Cerebellum (tissue), 5 donors: ENCODE measurements around a stretch of chr3.

- PRO-cap, 3 experiments, result no peak in any of the 3 experiments
- RAMPAGE, long total RNA, result no peak
These were observed 9.6 kb downstream of the EMC3 start for GRCh38 chr3:9976852-9977557.

GRCh38 chr3:10155123-10155846, 9.4 kb upstream of the IRAK2 start:
- PRO-cap, 3 experiments, result no peak in any of the 3 experiments
- RAMPAGE, long total RNA, result no peak

DNA sequence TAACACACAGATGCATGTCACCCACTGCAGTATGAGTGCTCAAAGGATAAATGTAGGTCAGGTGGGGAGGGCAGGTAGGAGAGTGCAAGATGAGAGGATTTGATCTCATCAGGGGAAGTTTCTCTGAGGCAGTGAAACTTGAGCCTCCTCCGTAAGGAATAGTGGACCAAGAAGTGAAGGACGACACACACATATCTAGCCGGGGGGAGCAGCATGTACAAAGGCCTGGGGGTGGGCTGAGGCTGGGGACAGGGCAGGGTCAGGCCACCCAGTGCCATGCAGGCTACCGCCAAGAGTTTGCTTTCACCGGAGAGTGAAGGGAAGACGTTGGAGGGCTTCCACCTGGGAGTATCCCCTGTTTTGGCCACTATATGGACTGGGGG, 24.4 kb downstream of the IRAK2 start:
- PRO-cap, 3 experiments, result no peak in any of the 3 experiments
- RAMPAGE, long total RNA, result no peak

DNA sequence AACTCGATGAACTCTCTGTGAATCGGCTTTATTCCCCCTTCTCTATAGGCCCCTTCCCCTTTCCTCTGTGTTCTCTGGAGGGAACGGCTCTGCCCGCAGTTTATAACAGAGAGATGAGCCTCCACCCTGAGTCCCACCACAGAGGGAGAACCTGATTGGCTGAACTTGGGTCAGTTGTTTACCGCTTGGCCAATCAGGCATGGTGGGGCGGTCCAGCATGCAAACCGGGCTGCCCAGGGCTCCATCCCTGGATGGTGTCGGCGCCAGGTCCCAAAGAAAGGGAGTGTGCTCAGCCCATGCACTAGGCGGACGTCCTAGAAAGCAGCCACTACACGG, 13.4 kb upstream of the TATDN2 start:
- PRO-cap, 3 experiments, result no peak in any of the 3 experiments
- RAMPAGE, long total RNA, result no peak

DNA sequence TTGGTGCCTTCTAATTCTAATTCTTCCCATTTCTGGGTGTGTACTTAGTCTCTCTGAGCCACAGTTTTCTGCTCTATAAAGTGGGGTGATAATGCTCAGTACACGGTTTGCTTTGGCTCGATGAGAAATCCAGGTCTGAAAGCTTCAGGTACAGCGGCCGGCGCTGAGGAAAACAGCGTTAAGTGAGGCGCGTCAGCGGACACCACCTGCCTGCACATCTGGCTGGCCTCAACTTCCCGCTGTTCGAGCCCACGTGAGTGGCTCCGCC, 287 bp upstream of the TATDN2 start:
- PRO-cap, 3 experiments, result peak in 1 of 3 experiments; most common minus-strand start position 220 of the sequence (in 1)
- RAMPAGE, long total RNA, result no peak

GRCh38 chr3:10249292-10249868, 1.1 kb downstream of the TATDN2 start:
- PRO-cap, 3 experiments, result peak in 1 of 3 experiments; most common minus-strand start chr3:10249434 (in 1)
- RAMPAGE, long total RNA, result no peak

GRCh38 chr3:10319171-10319509, 1.8 kb downstream of the SEC13 start:
- PRO-cap, 3 experiments, result no peak in any of the 3 experiments
- RAMPAGE, long total RNA, result no peak

DNA sequence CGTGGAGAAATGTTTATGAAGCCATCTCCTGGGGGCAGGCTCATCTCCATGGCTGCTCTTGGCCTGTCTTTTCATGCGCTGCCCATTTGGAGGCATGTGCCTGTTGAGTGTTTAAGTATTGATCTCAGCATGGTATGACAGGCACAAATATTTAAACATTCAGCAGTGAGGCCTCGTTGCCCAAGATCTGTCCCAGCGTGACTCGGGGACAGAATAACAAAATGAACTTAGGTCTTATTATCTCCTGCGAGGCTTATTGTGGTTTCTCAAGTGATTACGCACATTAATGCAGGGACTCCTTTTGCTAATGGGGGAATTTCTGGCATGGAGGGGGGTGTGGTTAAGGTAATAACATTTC, 4.5 kb upstream of the SLC6A1 start:
- PRO-cap, 3 experiments, result no peak in any of the 3 experiments
- RAMPAGE, long total RNA, result no peak

- PRO-cap, 3 experiments, result no peak in any of the 3 experiments
- RAMPAGE, long total RNA, result no peak
These were observed 1.1 kb downstream of the SLC6A1 start for GRCh38 chr3:10993471-10994259.

GRCh38 chr3:11037145-11038182, 44.9 kb downstream of the SLC6A1 start:
- PRO-cap, 3 experiments, result no peak in any of the 3 experiments
- RAMPAGE, long total RNA, result no peak

DNA sequence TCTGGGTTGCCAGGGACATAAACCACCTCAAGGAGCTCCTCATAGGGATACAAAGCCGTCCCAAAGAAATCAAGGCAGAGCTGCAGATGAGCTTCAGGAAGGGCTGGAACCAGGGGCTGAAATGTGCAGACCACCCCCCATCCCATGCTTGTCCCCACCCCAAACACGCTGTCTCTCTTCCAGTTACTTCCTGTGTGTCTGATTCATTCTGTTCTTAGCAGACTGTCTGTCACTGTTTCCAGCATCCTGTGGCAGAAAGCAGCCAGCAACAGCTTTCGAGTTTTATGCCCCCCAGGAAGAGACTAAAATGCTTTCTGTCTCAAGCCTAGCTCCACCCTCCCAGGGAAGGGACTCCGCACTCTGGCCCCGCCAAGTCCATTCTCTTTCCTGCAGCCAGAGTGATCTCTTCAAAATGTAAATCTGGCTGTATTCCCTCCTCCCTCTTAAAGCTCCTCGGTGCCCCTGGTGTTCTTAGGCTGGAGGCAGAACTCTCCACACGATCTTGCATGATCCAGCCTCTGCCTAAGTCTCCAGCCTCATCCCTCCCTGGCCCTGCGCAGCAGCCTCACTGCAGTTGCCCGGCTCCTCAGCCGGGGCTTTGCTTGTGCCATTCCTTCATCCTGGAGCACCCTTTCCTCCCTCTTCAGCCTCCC, 41.5 kb downstream of the HRH1 start:
- PRO-cap, 3 experiments, result no peak in any of the 3 experiments
- RAMPAGE, long total RNA, result no peak

DNA sequence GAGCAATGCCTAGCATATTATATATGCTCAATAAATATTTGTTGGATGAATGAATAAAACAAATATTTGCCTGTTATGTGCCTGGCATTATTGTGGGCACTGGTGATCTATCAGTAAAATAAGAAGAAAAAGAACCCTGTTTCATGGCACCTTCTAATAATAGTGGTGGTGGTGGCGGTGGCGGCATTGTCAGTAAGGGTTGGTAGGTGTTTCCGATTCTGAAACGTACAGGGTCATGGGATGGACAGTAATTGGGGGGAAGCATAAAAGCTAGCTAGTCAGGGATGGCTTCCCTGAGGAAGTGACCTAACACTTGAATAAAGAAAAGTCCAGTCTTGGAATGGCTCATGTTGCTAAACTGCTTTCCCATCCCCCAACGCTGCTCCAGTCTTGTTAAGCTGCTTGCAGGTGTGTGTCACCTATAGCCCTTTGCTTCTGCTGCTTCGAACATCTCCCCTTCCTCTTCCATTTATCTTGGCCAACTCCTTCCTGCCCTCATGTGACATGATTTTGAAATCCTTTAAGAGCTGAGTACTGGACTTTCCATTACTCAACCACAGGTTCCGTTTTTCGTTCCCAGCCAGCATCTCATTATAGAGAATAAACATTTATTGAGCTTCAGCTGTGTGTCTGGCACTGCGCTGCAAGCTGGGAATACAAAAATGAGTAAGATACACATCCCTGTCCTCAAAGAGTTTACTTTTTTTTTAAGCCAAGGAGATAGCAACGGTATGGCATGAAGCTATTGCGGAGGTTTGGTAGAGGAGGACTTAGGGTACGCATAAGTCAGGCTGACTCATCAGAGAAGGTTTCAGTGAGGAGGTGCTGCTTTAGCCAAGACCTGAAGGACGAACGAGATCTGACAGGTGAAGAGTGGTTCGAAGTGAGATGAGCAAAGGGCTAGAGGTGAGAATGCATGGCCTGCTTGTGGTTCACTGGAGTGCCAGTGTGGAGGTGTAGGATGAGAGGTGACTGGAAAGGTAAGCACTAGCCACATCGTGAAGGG, 1.7 kb downstream of the ATG7 start:
- PRO-cap, 3 experiments, result no peak in any of the 3 experiments
- RAMPAGE, long total RNA, result no peak

- PRO-cap, 3 experiments, result no peak in any of the 3 experiments
- RAMPAGE, long total RNA, result no peak
These were observed 16.1 kb downstream of the ATG7 start for GRCh38 chr3:11288339-11288580.

DNA sequence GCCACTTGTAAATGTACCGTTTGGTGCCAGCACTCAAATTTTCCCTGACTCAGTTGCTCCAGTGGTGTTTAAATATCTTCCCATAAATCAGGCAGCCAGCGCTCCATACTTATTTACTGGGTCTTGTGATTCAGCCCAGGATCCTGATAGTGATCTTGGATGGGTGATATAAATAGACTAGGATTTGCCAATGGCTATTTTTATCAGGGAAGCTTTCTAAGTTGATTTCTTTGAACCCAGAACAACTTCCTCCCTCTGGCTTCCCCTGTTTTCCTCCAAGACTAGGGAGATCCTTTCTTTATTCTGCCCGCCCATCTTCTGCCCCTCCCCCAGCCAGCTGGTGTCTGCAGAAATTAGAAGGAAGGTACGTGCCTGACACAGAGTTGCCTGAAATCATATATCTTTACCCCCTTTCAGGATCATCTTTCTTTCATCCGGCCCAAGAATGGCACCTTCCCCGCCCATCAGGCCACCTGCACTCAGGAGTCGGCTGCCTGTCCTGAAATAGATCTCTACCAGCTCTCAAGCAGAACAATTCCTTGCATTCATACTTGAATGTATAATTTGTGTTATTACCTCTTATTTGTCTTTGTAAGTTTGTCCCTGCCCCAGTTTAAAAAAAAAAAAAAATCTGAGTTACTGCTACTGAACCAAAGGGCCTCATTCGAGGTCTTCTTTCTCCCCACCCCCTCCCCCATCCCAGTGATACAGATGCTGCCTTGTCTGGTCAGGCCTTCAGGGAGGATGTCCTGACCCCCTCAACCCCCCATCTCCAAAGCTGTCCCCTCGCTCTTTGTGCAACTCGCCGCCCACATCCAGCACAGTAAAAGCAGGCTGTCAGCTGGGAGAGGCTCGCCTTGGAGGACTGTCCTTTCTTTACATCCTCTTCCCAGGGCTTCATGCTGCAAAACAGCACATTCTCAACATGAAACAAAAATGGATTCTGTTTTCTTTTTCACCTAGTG, 133.7 kb downstream of the VGLL4 start:
- PRO-cap, 3 experiments, result no peak in any of the 3 experiments
- RAMPAGE, long total RNA, result no peak

GRCh38 chr3:11590988-11591935, 52.5 kb downstream of the VGLL4 start:
- PRO-cap, 3 experiments, result peak in 1 of 3 experiments; most common plus-strand start chr3:11591522 (in 1); most common minus-strand start chr3:11591482 (in 1)
- RAMPAGE, long total RNA, result no peak

- PRO-cap, 3 experiments, result no peak in any of the 3 experiments
- RAMPAGE, long total RNA, result no peak
These were observed 45.9 kb downstream of the VGLL4 start for GRCh38 chr3:11597758-11598333.

- PRO-cap, 3 experiments, result no peak in any of the 3 experiments
- RAMPAGE, long total RNA, result no peak
These were observed 39.6 kb downstream of the VGLL4 start for GRCh38 chr3:11604111-11604569.

- PRO-cap, 3 experiments, result no peak in any of the 3 experiments
- RAMPAGE, long total RNA, result no peak
These were observed 31.2 kb downstream of the VGLL4 start for GRCh38 chr3:11612383-11613078.

DNA sequence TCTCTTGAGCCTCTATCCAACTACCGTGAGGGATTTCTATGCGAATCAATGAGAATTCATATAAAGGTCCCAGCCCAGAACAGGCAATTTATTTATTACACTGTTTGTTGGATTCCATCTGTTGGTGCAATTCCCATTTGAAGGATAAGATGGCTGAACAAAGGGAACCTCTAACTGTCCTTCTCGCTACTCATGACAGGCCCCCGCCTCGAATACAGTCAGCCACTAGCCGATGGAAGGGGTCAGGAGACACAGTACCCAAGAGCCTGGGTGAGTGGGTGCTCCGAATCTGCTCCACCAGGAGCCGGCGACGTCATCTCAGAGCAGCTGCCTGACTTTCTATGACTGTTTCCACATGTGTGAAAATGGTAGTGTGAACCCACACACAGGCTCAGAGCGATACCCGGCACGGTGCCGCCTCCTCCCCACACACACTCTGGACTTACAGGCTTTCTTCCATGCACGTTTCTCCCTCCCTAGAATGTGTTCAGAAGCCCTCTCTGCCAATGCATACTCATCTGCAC, 30.0 kb downstream of the VGLL4 start:
- PRO-cap, 3 experiments, result no peak in any of the 3 experiments
- RAMPAGE, long total RNA, result no peak

- PRO-cap, 3 experiments, result peak in 1 of 3 experiments; most common plus-strand start chr3:11642942 (in 1); most common minus-strand start chr3:11642786 (in 1)
- RAMPAGE, long total RNA, result no peak
These were observed 1.1 kb downstream of the VGLL4 start for GRCh38 chr3:11642375-11643217.